ENCODE measurements around the genes PCED1B, OR10AD1, ANP32D, KANSL2 and CCNT1.

- PRO-cap, result bidirectional peak, plus-strand start at chr12:47079622, minus-strand start at chr12:47079543; bidirectional peak, plus-strand start at chr12:47079849, minus-strand start at chr12:47079754
- RAMPAGE, long total RNA, 2 experiments, result start-site peak on the plus strand in 2 of 2 experiments, at chr12:47079613-47079630 at its widest, 8 to 27 reads per replicate; start-site peak on the minus strand in 1 of 2 experiments, at chr12:47079537-47079804 at its widest, 21 to 43 reads per replicate
Measured at GRCh38 chr12:47079204-47080008, at the start of gene PCED1B. Gene PCED1B, plus strand, starts transcription at chr12:47079621.

DNA sequence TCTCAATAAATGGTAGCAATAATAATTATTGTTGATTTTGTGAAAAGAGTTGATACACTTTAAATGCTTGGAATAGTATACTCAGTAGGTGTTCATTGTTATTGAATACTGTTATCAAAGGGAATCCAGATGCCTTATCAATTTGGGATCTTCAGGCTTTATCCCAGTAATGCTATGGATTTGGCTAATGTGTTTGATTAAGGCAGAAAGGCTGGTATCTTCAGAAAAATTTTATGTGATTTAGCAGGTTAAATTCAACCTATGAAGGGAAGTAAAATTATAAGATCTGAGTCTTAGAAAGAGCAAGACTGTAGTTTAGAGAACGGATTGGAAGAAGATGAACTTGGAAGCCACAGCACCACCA, 129.8 kb upstream of the AMIGO2 start:
- PRO-cap, result no peak
- RAMPAGE, long total RNA, 2 experiments, result no peak in any of the 2 experiments

- PRO-cap, result no peak
- RAMPAGE, long total RNA, 2 experiments, result no peak in any of the 2 experiments
Measured at GRCh38 chr12:47223354-47224171, 143.8 kb upstream of the AMIGO2 start.

DNA sequence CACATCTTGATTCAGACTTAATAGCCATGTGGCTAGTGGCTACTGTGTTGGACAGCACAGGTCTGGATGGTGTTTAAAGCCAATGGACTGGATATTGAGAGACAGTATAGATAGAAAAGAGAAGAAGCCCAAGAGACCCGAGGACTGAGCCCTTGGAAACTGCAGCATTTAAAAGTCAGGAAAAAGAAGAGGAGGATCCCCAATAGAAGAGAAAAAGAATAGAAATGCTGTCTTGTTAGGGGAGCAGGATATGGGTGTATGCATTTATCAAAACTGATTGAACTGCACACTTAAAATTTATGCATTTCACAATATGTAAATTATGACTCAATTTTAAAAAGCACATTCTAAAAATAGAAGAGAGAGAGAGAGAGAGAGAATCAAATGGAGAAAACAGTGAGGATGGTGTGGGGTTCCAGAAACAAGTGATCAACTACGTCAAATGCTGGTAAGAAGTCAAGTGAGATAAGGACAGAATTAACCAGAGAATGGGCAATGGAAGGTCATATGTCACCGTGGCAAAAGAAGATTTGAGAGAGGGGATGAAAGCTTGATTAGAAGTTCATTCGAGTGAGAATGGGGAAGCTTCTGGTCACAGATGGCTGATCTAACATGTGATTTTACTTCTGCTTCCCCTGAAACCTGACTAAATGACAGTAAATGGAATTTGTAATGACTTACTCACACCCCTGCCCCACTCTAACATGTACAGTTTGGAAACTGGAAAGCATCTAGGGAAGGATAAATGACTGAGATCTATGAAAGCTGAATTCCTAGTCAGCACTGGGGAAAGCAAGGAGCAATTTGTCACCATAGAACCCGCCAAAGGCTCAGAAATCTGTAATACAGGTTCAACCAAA, 276.4 kb upstream of the AMIGO2 start:
- PRO-cap, result no peak
- RAMPAGE, long total RNA, 2 experiments, result no peak in any of the 2 experiments

DNA sequence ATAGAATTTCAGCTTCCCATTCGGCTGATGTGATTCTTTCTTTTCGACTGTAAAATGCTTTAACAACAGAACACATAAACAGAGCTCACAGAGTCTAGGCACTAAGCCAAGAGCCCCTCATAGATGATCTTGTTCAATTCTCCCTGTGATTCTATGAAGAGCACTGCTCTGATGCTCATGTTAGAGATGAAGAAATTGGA, 232.7 kb downstream of the RPAP3 start:
- PRO-cap, result no peak
- RAMPAGE, long total RNA, 2 experiments, result no peak in any of the 2 experiments

- PRO-cap, result no peak
- RAMPAGE, long total RNA, 2 experiments, result no peak in any of the 2 experiments
Measured at GRCh38 chr12:47813479-47814557, 5.9 kb downstream of the HDAC7 start.

DNA sequence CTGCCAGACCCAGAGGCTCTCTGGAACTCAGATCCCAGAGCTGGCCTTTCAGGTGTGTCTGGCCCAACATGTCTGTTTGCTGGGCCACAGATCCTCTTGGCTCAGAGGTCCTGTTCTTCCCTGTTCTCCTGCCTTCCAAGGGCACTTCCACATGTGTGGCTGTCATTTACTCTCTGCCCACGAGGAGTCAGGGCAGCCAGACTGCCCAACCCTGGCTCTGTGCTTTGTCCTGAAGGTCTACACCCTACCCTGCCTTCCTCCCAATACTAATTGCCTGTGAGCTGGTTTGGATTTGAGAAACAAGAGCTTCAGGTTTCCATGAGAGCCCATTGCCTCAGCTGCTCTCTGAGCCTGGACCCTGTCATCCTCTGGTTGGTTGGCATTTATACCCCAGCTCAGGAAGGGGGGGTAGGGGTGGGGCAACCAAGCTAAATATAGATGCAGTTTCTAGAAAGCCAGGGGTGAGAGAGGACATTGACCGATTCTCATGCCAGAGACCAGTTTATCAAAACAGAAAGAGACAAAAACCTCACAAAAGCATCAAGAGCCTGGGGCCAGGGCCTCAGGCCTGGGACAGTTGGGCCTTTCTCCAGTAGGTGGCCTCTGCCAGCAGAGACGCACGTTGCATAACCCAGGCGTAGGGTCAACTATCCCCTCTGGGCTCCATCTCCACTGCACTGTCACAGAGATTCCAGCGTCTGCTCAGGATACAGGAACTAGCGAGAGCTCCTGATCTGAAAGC, 34.5 kb downstream of the VDR start:
- PRO-cap, result no peak
- RAMPAGE, long total RNA, 2 experiments, result no peak in any of the 2 experiments

DNA sequence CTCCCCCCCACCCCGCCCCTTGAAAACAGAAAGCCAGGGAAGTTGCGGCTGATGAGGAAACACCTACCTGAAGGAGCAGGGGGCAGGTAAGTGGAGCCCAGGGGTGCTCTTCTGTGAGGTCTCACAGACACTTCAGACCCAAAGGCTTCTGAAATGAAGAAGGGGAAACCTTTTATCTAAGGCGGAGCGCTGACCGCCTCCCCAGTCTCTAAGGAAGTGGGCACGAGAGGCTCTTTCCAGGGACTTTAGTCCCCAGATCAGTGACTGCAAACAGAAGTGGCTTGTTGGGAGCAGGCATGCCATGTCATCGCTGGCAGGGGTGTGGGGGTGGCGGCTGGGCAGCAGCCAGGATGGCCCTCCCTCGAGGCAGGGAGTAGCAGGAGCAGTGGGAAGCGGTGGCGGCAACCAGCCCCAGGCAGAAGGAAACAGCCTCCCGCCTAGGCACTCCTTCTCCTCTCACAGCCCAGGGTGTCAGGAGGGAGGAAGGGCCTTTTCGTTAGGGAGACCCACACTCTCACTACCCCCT, 22.1 kb downstream of the VDR start:
- PRO-cap, result no peak
- RAMPAGE, long total RNA, 2 experiments, result no peak in any of the 2 experiments

DNA sequence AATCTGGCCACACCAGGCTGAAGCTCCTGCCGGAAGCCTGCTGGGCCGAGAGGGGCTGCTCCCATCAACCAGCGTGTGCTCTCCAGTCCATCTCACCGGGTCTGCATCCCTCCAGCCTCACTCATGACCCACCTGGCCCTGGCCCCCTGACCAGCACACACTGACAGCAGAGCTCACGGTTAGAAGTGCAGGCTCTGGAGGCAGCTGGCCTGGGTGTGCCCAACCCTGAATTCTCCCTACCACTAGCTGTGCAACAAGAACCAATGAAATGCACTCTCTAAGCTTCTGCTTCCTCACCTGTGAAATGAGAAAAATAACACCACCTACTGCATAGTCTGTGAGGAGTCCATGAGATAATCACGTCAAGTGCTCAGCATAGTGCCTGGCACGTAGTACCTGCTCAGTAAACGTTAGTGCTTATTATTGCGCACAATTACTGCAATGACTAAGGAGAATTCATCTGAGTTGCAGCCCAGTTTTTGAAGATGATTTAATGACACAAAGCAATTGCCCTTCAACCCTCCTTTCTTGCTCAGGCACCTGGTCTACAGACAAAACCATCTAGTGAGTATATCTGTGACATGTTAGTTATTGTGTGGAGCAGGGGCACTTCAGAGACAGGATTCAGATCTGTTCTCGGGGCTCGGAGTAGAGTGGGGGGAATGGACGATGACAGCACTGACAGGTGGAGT, 8.8 kb downstream of the VDR start:
- PRO-cap, result no peak
- RAMPAGE, long total RNA, 2 experiments, result no peak in any of the 2 experiments

- PRO-cap, result bidirectional peak, plus-strand start at chr12:47904109, minus-strand start at chr12:47904045
- RAMPAGE, long total RNA, 2 experiments, result no peak in any of the 2 experiments
Measured at GRCh38 chr12:47903783-47904455, 875 bp downstream of the VDR start.

GRCh38 chr12:47938795-47939677, 24.4 kb upstream of the TMEM106C start:
- PRO-cap, result no peak
- RAMPAGE, long total RNA, 2 experiments, result no peak in any of the 2 experiments

DNA sequence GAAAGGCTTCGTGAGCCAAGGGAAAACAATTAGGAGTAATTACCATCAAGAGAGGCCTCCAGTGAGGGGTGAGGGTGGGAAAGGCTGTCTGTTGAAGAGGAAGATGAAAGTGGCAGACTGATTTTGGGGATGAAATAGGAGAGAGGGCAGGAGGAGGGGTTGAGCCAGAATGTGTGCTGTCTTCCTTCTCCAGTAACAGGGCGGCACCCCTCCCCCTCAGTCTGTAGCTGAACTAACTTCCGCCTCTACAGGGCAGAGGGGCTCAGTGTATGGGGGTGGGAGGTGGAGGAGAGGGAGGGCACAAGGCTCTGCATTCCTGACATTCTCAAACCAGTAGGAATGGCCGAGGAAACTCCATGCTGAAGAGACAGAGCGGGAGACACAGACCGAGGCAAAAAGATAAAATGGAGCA, 33.1 kb upstream of the COL2A1 start:
- PRO-cap, result no peak
- RAMPAGE, long total RNA, 2 experiments, result no peak in any of the 2 experiments

- PRO-cap, result no peak
- RAMPAGE, long total RNA, 2 experiments, result no peak in any of the 2 experiments
Measured at GRCh38 chr12:48203275-48203587, at the start of gene OR10AD1. Gene OR10AD1, minus strand, starts transcription at chr12:48203292.

DNA sequence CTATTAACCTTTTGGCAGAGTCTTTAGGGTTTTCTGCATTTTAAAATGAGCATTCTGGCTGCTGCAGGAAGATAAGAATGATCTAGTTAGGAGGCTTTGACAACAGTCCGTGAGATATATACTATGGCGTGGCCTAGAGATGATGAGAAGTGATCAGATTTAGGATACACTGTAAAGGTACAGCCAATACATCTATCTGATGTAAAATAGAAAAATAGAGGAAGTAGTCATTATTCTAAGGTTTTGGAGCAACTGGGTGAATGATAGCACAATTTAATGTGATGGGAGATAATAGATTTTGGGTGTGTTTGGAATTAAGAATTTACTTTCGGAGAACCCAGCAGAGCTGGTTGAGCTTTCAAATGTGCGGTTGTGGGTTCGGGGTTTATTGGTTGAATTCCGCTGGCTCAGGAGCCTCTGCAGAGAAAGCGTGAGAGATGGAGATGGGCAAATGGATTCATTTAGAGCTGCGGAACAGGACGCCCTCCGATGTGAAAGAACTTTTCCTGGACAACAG, at the start of gene ANP32D:
Gene ANP32D, plus strand, starts transcription at position 332 of the 517 bp plus-strand sequence.
- PRO-cap, result no peak
- RAMPAGE, long total RNA, 2 experiments, result no peak in any of the 2 experiments

DNA sequence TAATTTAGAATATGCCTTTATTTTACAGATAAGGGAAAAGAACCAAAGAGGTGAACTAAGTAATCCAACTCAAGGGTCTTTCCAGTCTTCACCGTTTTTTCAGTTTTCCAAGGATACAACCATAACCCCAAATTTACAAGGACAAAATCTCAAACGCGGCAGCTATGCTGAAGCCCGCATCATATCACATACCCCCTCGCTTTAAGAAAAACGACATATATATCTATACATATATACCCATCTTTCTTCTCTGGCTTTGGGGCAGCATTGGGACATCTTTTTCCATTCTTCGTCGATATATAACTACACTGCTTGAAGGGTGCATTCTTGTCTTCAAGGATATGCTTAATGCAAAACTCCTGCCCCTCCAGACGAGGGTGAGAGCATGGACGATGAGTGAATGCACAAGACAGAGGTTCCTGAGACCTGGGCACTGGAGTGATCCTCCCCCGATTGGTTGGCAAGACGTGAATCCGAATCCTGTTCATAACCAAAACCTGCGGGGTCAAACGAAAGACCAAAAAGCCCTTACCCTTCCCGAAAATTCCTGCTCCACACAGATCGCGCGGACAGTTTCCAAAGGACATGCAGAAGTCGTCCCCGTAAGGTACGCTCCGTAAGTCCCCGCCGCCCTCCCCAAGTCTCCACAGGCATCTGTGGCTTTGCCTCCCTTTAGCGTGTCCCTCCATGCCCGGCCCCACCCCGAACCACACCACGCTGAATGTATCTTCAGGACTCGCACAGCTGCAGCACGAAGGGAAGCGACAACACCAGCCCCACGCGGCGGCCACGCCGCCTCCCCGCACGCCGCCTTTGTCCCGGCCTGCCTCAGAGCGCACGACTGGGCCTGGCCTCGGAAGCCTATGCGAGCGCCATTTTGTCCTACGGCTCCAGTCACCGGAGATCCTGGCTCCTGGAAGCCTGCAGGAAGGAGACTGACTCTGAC, 620 bp downstream of the KANSL2 start:
- PRO-cap, result no peak
- RAMPAGE, long total RNA, 2 experiments, result no peak in any of the 2 experiments

DNA sequence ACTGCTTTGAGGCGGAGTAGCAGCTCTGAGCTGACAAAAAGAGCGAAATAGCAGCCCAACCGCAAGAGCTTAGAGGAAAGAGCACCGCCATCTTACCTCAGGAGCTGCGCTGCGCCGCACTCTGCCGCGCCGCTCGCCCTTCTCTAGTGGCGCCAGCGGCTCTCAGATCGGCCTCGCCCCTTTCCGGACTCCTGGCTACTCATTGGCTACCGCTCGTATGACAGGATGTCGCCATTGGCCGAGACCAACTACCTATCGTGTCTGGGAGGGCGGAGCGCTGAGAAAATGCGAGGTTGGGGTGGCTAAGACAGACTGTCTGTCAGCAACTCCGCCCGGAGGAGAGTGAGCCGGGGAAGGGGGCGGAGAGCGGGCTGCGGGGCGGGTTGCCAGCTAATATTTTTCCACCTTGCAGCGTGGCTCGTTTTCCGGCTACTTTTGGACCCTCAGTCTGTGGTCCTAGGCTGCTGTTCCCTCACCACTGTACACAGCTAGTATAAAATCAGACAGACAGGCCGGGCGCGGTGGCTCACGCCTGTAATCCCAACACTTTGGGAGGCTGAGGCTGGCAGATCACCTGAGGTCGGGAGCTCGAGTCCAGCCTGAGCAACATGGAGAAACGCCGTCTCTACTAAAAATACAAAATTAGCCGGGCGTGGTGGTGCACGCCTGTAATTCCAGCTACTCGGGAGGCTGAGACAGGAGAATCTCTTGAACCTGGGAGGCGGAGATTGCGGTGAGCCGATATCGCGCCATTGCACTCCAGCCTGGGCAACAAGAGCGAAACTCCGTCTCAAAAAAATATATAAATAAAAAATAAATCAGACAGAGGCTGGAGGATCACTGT, at the start of gene KANSL2:
Gene KANSL2, minus strand, starts transcription at position 148 of the 844 bp plus-strand sequence.
- PRO-cap, result bidirectional peak, plus-strand start at position 335 of the sequence, minus-strand start at position 148 of the sequence
- RAMPAGE, long total RNA, 2 experiments, result start-site peak on the minus strand in 2 of 2 experiments, centred at position 133 of the sequence, 227 to 267 reads per replicate

DNA sequence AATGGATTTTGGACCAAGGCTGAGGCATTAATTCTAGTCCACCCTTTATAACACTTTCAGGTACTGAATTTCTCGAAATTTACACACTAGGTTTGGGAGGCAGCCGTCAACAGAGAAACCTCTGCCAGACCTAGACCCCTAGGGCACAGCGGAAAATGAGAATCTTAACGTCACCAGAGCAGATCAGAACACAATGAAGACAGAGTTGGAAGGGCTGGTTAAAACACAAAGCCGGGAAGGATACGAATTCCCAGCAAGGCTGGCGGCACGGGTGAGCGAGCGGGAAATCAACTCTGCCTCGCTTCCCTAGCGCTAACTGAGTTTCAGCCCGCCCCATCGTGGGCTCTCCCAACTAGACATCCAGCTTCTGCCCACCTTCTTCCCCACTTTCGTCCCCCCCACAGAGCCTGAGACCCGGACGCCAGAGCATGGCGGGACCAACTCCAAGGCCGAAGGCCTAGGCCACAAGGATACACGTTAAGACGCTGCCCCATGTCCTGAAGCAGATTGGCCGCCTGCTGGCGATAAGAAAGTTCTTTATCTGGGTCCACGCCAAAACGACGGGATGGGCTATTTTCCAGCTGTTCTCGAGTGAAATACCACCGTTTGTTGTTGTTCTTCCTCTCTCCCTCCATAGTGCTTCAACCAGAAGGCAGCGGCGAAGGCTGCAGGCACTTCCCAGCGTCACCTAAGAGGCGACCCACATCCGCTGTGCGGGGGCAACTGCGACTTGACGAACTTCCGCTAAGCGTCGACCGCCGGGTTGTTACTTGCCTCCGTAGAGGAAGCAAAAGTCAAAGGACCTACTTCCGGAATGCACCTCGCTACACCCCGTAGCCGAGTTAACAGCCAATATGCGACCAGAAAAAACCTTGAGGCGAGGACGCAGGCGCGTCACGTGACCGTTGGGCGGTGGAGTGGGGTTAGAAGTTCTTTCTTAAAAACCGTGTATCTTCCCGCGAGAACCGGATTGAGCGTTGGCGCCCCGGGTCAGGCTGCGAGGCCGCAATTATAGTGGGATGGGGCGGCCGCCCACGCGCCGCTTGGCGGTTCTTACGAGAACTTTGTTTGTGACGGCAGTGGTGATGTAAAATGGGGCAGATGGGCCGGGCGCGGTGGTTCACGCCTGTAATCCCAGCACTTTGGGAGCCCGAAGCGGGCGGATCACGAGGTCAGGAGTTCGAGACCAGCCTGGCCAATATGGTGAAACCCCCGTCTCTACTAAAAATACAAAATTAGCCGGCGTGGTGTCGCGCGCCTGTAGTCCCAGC, at the start of gene CCNT1:
Gene CCNT1, minus strand, starts transcription at position 667 of the 1,271 bp plus-strand sequence.
- PRO-cap, result bidirectional peak, plus-strand start at position 968 of the sequence, minus-strand start at position 677 of the sequence
- RAMPAGE, long total RNA, 2 experiments, result start-site peak on the minus strand in 2 of 2 experiments, centred at positions 681 to 687 of the sequence, 267 to 268 reads per replicate

DNA sequence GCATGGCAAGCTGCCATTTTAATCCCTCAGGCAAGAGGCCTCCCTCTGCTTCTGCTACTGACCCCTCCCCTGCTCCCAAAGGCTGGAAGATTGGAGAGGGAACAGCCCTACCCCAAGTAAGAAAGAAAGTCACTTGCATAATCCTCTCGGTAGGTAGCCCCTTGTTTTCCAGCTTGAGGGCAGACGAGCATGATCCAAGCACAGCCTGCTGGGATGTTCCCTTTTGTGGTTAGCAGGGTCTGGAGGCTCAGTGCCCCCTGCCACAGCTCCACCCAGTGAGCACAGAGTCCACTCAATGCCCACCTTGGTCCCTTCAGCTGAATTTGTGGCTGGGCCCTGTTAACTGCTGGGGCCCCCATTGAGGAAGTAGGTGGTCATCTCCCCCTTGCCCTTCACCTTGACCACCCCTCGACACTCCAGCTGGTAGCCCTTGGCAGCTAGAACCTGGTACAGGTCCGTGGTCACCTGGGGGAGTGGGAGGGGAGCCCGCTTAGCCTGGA, 20.6 kb downstream of the ADCY6 start:
- PRO-cap, result no peak
- RAMPAGE, long total RNA, 2 experiments, result no peak in any of the 2 experiments

GRCh38 chr12:49020298-49021027, 1.9 kb upstream of the PRKAG1 start:
- PRO-cap, result no peak
- RAMPAGE, long total RNA, 2 experiments, result no peak in any of the 2 experiments

DNA sequence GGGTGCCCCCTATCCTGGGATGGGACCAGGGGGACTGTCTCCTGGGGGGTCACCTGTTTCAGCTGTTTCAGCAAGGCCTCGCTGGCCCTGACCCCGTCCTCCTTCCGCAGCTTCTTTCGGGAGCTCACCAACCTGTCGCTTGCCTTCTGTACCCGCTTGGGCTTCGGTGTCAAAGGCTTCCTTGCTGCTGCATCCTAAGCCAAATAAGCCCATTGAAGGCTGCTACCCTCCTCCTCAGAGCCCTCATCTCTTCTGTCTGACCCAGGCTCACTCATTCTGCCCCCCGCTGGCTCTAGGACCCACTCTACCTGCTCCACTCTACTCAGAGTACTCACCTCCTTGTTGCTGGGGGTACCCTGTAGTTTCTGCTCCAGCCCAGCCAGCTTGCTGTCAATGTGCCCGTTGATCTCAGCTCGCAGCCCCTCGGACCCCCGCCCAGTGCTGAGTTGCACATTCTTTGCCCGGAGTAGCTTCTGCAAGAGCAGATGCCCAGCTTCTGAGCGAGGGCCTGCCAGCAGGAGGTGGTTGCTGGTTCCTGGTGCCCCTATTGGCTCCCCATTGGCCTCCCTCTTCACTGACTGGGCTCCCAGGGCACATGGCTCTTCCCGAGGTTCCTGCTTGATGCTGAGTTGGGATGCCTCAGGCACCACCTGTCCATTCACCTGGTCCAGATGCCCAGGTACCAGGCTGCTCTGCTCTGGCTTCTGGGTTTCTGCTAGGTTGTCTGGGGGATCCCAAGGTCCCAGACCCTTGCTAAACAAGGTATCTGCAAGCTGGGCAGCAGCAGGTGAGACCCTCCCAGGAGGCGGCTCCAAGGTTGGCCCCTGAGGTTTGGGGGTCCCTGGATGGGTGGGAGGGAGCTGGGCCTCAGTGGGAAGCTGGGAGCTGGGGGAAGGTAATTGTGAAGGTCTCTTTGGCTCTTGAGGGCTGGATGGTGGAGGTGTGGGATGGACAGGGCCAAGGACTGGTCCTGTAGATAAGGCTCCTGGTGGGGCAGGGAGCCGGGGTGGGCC, 12.6 kb upstream of the PRKAG1 start:
- PRO-cap, result no peak
- RAMPAGE, long total RNA, 2 experiments, result no peak in any of the 2 experiments

All from right atrium auricular region (tissue), 2 donors.